Pericardium fibroblast (primary cell): ENCODE measurements around a stretch of chr19.

GRCh38 chr19:46976057-46976771 lies 43.4 kb upstream of the NPAS1 start:
- RAMPAGE, long total RNA = no peak

GRCh38 chr19:46981052-46981640 lies 38.5 kb upstream of the NPAS1 start:
- RAMPAGE, long total RNA = no peak

DNA sequence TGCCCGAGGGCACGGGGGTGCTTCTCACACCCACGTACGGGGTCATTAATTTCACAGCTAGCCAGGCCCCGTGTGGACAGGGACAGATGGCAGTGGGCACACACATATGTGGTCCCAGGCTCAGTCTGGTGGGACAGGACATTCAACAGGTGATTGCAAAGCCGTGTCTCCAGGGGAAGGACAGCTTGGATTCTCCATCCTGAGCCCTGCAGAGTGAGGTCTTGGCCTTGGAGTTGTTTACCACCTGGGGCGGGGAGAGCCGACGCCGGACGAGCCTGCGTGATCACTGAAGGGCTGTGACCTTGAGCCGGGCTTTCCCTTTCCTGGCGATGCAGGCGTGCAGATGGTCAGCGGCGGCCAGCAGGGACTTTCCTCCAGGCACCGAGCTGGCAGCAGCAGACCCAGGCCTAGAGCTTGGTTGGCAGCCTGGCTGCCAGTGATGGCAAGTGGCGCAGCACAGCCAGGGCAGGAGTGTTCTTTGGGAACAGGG lies 26.6 kb upstream of the NPAS1 start:
- RAMPAGE, long total RNA = no peak

GRCh38 chr19:47111667-47112073 lies 1.9 kb downstream of the ZC3H4 start:
- RAMPAGE, long total RNA = no peak

GRCh38 chr19:47157027-47157940 lies 26.6 kb downstream of the SAE1 start:
- RAMPAGE, long total RNA = no peak

DNA sequence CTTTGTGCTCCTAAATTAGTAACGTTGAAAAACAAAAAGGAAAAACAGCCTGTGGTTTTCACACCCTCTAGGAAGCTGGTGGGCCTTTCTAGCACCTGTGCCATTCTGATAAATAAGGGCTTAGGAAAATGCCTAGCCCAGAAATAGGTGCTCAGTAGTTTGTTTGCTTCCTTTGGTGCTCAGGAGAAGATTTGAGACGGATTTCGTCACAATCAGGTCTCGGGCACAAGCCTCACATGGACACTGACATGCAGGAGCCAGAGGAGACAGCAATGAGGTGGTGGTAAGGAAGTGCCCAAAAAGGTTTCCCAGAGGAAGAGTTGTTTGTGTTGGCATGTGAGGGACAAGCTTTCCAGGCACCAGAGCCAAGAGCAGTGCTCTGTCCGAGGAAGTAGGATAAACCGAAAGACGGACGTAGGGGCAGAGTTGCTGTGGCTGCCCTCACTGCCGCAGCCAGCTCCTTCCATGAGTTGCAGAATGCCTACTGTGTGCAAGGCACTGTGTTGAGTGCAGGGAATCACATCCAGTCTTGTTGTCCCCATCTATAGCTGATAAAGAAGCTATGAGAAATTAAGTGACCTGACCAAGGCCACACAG lies 27.7 kb downstream of the SAE1 start:
- RAMPAGE, long total RNA = no peak

DNA sequence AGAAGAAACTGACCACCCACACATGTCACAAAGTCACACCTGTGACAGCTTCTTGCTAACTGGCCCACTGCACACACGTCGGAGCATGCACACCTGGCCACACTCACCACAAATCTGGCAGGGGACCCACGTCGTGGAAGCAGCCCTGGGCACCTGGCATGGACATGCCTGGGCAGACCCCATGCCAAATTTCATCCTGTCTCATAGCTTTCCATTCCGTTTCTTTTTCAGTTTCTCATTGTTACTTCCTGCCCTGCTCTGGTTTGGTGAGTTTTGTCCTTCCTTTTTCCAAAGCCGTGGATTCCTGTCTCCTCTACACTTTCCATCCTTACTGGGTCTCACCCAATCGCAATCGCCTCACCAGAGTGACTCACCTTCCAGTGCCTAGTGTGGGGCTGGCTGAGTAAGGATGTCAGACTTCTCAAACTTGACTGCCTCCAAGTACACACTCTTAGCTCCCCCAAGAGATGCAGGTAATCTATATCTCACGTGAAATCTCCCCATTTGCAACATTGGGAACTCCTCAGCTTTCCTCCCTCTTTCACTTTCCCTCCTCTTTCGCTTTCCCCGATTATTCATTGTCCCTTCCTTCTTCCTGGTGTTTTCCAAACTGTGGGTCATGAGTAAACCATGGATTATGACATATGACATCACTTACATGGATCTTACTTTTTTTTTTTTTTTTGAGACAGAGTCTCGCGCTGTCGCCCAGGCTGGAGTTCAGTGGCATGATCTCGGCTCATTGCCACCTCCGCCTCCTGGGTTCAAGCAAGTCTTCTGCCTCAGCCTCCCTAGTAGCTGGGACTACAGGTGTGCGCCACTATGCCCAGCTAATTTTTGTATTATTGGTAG lies 1.6 kb upstream of the BBC3 start:
- RAMPAGE, long total RNA = no peak

GRCh38 chr19:47375739-47376568 lies 26.8 kb downstream of the DHX34 start:
- RAMPAGE, long total RNA = no peak

GRCh38 chr19:47379687-47380035 lies 30.5 kb downstream of the DHX34 start:
- RAMPAGE, long total RNA = no peak

DNA sequence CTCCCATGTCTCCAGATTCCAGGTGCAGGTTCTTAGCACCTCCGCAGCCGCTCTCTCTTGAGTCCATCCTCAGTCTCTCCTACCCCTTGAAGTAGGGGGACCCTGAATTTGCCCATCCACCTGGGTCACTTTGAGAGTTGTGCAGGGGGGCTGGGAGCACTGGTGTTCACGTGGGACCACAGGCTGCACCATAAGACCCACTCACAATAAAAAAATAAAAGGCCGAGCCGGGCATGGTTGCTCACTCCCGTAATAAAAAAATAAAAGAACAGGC lies 33.2 kb downstream of the DHX34 start:
- RAMPAGE, long total RNA = no peak

DNA sequence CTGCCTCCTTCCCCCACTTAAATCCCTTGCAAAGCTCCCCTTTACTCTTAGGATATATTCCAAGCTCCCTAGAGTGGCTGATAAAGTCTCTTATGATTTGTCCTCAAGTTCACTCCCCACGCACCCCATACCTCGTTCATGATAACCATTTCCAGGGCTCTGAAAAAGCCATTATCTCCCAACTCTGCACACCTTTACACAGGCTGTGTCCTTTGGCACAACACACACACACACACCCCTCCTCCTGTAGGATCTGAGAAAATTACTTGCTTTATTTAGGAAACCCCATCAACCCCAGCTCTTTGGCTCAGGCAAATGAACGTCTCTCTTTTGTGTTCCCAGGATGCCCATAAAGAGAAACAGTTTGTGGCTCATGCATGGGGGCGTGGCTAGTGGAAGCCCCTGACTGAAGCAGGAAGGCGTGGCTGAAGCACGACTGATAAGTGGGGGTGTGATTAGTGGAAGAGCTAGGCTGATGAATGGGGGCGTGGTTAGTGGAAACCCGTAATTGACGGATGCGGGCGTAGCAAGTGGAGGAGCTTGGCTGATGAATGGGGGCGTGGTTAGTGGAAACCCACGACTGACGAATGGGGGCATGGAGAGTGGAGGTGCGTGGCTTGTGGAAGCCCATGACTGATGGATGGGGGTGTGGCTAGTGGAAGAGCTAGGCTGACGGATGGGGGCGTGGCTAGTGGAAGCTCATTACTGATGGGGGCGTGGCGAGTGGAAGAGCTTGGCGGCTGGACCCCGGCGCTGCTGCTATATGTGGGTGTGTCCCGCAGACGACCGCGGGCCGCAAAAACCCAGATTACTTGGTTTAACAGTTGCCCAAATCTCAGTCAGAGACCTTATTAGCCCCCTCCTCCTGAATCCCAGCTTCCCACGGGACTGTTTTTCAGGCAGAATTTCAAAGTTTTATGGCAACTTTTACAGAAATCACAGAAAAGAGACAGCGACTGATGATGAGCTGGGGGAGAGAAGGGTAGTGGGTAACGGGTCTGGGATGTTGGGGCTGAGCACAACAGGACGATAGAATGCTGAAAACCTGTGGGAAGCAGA lies 8.8 kb upstream of the MEIS3 start:
- RAMPAGE, long total RNA = no peak

DNA sequence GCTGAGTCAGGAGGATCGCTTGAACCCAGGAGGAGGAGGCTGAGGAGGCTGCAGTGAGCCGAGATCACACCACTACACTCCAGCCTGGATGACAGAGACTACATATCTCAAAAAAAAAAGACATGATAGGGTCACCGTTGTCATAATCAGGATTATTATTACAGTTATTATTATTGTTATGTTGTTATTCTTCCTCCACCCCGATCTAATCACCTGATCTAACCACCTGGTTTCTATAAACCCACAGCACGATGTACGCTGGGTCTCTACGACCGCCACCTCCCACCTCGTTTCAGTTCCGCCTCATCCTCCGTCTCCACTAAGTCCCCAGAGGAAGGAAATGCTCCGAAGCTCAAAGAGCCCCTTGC lies 15.8 kb upstream of the MEIS3 start:
- RAMPAGE, long total RNA = no peak

GRCh38 chr19:47499963-47500822 lies 14.7 kb downstream of the NAPA start:
- RAMPAGE, long total RNA = no peak

- RAMPAGE, long total RNA = no peak
Observed at GRCh38 chr19:47607850-47608793, 812 bp upstream of the BICRA start.

GRCh38 chr19:47660259-47660765 lies 51.4 kb downstream of the BICRA start:
- RAMPAGE, long total RNA = no peak

- RAMPAGE, long total RNA = no peak
Observed at GRCh38 chr19:47702379-47703433, 10.5 kb upstream of the EHD2 start.

DNA sequence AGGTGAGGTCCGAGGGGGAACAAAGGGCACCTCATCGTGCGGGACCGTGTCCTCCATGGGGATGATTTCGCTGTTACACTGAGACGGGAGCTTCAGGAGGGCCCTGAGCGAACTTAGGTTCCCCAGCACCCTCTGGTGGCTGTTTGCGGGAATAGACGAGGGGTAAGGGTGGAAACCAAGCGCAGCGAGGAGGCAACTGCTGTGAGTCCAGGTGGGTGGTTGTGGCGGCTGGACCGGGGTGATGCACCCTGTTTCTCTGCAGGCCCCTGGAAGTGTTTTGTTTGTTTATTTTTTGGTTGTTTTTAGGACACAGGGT lies 5.9 kb upstream of the EHD2 start:
- RAMPAGE, long total RNA = no peak

GRCh38 chr19:47729856-47730580 lies 15.3 kb upstream of the NOP53 start:
- RAMPAGE, long total RNA = no peak

DNA sequence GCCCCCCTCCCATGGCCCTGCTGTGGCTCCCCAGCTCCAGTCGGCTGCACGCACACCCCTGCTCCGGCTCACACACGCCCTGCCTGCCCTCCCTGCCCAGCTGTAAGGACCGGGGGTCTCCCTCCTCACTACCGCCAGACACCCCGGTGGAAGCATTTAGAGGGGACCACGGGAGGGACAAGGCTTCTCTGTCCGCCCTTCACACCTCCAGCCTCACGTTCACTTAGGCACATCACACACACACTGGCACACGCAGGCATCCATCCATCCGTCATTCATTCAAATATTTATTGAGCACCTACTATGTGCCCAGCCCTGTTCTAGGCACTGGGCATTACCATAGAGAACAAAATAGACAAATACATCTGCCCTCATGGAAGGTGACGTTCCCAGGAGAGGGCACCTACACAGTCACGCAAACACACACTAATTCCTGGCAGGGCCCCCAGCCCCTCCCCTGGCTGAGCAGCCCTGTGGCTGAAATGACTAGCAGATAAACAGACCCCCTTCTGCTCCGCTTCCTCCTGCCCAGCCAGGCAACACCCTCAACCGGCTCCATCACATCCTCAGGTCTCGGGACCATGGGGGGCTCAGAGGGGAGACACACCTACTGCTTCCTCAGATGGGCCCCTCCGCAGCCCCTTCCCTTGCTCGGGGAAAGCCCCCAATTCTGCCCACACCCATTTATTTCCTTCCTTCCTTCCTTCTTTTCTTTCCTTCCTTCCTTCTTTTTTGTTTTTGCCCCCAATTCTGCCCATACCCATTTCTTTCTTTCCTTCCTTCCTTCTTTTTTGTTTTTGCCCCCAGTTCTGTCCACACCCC lies 3.7 kb upstream of the NOP53 start:
- RAMPAGE, long total RNA = no peak

DNA sequence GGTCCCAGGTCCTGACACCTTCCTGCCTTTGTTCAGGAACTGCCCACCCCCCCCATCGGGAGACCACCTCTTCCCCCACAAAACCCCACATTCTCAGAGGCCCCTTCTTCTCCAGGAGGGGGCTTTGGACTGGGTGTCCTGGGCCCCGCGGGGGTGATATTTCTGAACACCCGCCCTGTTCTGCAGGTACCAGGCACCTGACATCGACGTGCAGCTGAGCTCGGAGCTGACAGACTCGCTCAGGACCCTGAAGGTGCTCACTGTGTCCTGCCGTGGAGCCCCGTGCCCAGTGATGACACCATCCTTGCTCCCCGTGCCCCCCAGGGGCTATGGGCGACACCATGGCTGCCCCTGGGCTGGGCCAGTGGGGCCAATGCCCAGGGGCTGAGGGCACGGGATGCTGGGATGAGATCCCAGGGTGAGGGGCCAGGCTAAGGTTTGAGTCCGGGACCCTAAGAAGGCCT lies 10.3 kb downstream of the NOP53 start:
- RAMPAGE, long total RNA = no peak